Measurements from ENCODE around the genes CTXN2 and EID1.

DNA sequence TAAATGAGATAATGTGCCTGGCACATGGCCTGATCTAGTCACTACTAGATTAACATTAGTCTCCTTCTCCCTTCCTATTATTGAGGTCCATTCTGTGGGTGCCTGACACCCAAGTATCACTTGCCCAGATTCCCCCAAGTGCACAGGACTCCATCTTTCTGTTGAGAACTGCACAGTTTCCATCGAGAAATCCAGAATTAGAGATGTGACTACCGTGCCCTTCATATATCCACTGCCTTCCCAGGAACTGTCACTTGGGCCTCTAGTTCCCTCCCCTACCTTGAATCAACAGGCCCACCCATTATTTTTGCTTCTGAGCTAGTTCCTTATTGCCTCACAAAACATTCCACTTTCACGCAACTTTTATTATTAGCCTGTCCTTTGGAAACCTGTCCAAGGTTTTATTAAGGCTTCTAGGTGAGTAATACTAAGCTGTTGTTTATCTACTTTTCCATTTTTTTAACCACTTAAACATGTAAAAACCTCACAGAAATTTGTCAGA is 17.1 kb upstream of the SLC30A4 start:
- RRBS, 2 experiments: no CpG with 5 or more reads among the region's 3 CpGs

- RRBS, 2 experiments: no CpG with 5 or more reads among the region's 1 CpG
These were observed 742 bp upstream of the BLOC1S6 start for GRCh38 chr15:45586481-45586792.

DNA sequence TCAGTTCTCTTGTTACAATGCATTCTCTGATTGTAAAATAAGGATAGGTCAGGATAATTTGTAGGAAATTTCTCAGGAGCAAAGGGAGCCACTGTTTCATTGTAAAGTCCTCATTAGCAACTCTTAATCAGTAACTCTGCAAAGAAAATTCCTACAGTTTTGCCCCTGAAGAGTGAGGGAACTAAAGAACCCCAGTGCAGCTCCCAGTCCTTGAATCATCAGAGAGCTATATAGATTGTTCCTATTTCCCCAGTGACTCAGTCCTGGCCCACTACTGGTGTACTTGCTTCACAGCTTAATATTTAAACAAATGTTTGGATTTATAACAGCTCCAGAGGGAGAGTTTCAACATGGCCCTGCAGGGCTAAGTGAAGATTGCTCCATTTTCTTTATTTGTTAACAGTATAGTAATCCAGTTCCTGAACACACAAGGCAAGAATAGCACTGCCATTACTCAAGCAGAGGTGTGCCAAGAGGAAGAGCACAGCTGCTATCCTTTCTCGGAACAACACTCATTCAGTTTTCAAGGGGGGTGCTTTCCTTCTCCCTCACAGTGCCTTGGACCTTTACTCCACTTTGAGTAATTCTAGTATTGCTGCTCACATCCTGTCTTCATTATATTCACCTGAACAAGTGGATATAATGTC is 6.5 kb downstream of the SQOR start:
- RRBS, 2 experiments: no CpG with 5 or more reads among the region's 1 CpG

DNA sequence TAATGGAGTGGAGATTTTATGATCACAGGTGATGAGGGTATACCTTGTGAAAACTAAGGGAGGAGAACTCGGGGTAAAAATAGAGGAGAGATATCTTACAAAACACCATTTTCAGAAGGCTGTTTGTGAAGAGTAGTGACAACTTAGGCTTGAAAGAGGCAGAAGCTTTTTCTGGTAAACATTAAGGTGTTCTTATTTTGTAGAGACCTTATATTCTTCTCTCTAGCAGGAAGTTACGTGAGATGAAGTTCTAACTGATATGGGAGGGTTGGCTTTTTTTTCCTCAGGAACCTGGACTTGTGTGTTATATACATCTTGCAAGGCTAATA is 805.3 kb downstream of the SQOR start:
- RRBS, 2 experiments: no CpG with 5 or more reads among the region's 2 CpGs

- RRBS, 2 experiments: no CpG with 5 or more reads among the region's 1 CpG
These were observed 891.6 kb downstream of the SQOR start for GRCh38 chr15:46526448-46526756.

DNA sequence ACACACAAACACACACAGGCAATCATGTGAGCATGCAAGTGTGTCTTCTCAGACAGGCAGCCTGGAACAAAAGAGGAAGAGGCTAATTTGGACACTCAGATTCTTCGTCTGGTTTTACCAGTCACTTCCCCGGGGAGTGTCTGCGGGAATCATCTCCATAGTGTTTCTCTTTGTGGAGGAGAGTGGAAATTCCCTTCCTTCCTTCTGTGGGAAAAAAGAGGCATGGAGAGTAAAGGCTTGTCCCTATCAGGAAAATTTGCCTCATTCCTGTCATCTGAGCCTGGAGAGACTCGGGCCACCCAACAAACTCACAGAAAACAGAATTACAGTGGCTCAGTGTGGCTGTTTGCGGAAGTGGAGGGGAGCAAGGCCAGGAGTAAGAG is 212.6 kb upstream of the SEMA6D start:
- RRBS, 2 experiments: no CpG with 5 or more reads among the region's 5 CpGs

DNA sequence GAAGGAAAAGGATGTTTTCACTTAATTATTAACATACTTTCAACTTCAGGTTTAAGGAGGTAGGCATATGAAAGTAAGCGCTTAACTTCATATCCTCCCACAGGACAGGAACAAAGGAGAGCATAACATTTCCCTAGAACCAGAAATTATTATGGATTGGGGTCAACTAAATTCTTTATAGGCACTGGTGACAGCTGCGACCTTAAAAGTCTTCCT is 1.1 kb downstream of the MYEF2 start:
- RRBS, 2 experiments: no CpG with 5 or more reads among the region's 2 CpGs

DNA sequence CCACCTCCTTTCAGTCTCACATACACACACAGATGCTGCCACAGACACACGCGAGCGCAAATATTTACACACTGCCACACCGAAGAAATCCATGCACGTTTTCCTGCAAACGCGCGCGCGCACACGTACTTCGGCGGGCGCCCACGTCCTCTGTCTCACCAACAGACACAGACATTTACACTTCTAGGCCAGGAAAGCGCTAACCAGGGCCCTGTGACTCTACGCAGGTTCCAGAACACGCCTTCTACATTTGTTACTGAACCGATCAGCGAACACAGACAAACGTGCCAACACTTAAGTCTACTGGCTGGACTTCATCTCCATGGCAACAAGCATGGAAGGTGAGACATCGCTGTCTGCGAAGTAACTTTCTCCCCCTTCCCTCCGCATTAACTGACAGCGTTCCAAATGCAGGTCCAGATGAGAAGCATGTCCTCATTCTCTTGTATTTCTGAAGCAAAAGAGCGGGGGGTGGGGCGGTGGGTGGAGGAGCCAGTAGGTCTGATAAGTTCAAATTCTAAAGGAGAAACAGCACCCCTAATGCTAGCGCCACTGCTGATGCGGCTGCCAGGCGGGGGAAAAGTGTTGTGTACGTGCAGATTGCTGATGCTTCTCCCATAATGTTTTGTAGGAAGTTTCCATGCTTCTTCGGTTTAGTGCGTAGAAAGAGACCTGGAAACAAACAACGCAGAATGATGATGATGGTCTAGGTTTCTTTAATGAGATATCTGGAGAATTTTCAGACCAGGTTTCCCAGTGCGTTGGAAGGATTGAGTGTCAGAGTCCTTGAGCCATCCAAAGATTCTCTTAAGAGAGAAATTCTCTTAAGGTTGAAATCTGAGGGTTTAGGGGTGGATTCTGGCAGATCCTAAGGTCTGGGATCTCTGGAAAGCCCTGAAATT is at the start of gene CTXN2:
Gene CTXN2 (plus strand): TSS at position 153 of the 902 bp plus-strand sequence.
- RRBS, 2 experiments: no CpG with 5 or more reads among the region's 35 CpGs

DNA sequence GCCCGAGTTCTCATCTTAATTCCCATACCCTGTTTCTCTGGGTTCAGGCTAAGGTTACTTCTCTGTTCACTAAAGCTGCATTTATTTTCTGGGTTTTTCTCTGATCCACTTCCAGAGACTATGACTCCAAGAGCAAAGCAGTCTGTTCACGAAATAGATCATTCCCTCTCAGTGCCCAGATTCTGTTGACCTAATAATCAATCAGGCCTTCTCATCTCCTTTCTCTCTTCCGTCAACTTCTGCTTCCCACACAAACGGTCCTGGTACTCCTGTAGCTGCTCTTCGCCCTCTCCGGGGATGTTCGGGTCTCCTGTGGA is 61.3 kb downstream of the DUT start:
- RRBS, 2 experiments: no CpG with 5 or more reads among the region's 7 CpGs

DNA sequence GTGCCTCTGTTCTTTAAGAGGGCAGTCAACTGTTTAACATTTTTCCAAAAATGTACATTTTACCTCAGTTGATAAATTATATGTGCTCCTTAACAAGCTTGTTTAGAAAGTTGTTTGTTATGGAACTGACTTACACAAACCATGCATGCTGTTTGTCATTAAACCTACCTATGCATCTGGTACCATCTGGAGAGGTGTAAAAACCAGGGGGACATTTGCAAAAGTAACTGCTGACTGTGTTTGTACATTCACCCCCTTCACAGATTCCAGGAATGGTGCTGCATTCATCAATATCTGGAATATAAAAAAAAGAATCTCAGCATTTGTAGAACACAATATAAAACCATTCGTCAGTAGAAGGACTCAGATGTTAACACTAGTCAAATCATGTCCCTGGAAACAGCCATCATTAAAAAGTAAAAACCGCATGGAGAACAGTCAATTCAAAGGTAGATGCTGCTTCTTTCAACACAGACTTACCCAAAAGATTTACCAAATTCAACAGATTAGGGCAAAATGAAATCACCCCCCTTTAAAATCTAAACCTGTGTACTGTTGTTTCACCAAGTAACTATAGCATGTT is 119.5 kb downstream of the FBN1 start:
- RRBS, 2 experiments: no CpG with 5 or more reads among the region's 2 CpGs

DNA sequence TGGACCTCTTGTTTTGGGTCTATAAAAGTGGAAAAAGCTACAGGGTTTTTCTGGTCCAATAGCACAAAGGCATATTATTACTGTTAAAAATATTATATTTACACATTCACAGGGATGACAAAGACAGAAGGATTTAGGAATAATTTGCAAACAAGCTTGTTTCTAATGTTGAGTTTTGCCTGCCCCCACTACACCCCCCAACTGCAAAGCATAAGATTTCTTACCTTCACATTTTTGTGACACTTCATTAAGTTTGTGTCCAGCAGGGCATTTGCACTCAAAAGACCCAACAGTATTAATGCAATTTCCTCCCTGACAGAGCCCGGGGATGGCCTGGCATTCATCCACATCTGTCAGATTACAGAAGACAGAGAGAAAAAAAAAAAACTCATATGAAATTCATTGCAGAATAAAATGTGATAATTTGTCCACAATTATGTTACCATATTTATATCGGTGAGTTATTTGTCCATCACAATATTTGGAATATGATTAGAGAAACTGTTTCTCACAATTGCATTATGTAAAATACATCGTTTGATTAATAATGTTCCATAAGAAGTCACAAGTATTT is 111.6 kb downstream of the FBN1 start:
- RRBS, 2 experiments: no CpG with 5 or more reads among the region's 3 CpGs

DNA sequence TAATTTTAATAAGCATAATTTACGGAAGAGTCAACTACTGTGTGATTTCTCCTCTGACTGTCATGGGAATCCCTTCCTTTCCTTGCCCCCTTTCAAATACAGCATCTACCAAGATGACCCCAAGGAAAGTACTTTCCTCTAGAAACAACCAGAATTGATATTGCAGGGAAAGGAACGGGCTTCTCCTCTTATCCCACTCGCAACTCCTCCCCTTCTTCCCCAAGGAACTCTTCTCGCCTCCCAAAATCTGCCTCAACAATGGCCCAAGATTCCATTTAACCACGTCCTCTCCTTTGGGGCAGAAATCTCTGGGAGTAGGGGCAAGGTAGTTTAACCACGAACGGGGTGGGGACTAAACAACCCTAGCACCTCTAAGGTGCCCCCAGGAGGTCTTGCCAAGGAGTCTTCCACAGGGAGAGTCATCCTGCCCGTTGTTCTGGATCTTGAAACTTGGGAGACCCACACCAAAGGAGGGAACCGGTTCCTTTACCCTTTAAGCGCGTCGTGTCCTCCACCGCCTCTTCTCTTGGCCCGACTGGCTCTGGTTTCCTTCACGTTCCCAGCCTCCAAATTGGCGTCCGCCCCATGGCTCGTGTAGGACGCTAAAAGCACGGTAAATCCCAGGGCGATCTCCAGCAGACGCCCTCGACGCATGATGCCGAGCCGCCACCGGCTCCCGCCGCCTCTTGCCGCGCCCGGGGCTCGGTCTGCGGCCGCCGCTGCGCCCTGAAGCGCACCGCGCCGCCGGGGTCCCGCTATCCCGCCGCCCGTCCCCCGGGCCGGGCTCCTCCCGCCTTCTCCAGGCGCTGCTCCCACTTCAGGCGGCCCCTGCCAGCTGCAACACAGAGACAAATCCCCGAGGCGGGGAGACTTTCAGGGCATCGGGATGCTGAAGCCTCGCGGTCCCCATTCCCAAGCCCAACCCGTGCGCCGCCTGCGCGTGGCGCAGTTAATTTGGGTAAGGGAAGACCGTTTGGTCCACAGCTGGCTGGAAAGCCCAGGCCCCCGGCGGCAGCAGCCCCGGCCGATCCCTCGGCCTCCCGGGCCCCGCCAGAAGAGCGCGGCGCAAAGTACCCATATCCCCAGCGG is 1.0 kb downstream of the FBN1 start:
- RRBS, 2 experiments: under 1% methylated on average over 17 of the region's 74 CpGs

DNA sequence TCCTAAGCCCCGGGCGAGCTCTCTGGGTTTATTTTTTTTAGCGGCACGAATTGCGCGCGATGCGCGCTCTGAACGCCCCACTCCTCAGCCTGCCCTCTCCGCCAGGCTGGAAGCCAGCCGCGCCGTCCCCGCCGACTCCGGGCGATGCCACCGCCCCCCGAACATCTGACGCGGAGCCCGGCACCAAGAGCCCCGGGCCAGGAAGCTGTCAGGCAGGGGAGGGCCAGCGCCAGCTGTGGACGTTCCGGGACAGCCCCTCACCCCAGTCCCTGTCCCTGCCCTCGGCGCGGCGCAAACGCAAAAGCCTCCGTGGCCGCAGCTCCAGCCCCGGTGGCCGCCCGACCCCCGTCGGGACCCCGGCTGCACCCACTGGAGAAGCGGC is 313 bp downstream of the FBN1 start:
- RRBS, 2 experiments: 2% methylated on average over 16 of the region's 41 CpGs

- RRBS, 2 experiments: no CpG with 5 or more reads among the region's 3 CpGs
These were observed 16.2 kb downstream of the CEP152 start for GRCh38 chr15:48794537-48795285.

- RRBS, 2 experiments: no CpG with 5 or more reads among the region's 65 CpGs
These were observed at the start of gene EID1 for GRCh38 chr15:48877824-48879082. TSS of gene EID1 (plus strand) at chr15:48878134.

- RRBS, 2 experiments: no CpG with 5 or more reads among the region's 3 CpGs
These were observed 74.8 kb downstream of the GALK2 start for GRCh38 chr15:49244464-49245552.

- RRBS, 2 experiments: no CpG with 5 or more reads among the region's 5 CpGs
These were observed 76.8 kb downstream of the GALK2 start for GRCh38 chr15:49246726-49247373.

DNA sequence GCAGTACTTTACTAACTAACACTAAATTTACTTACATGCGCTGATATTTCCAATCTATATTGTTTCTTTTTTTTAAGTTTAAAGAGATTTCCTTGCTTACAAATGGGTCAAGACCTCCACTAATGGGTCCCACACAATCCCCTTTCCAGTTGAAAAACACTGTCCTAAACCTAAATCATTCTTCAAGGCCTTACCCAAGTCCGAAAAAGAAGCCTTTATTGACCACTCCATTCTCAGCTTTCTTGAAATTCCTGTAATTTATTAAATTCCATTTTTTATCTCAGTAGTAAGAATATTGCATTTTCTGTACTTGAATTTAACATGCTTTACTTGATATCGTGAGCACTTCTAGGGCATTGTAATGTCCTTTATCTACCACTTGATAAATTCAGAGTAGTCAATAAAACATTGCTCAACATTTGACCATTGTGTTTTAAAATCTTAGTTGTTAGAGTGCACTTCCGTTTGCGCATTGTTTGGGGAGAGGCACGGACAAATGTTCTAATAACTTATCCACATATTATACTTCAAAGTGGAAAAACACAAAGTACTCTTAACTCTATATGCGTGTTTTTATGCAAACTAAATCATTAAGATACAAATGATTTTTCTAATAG is 570 bp downstream of the FAM227B start:
- RRBS, 2 experiments: no CpG with 5 or more reads among the region's 7 CpGs

- RRBS, 2 experiments: no CpG with 5 or more reads among the region's 8 CpGs
These were observed 216.5 kb downstream of the ATP8B4 start for GRCh38 chr15:49902145-49903405.

DNA sequence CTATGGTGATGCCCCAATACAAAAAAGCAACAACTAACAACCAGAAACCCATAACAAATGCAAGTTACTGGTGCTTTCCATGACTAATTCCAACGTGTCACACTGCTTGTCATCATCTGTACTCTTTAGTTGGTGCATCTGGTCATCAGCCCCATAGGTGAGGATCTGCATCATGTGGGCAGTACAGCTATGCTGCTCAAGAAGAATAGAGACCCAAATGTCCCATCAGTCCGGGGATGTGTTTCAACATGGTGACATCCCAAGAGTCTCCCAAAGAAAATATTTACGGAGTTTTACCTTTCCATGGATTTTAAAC is 52.8 kb downstream of the ATP8B4 start:
- RRBS, 2 experiments: no CpG with 5 or more reads among the region's 3 CpGs